Neural progenitor cell (in vitro differentiated cells): ENCODE data around the gene ADAM10.

DNA sequence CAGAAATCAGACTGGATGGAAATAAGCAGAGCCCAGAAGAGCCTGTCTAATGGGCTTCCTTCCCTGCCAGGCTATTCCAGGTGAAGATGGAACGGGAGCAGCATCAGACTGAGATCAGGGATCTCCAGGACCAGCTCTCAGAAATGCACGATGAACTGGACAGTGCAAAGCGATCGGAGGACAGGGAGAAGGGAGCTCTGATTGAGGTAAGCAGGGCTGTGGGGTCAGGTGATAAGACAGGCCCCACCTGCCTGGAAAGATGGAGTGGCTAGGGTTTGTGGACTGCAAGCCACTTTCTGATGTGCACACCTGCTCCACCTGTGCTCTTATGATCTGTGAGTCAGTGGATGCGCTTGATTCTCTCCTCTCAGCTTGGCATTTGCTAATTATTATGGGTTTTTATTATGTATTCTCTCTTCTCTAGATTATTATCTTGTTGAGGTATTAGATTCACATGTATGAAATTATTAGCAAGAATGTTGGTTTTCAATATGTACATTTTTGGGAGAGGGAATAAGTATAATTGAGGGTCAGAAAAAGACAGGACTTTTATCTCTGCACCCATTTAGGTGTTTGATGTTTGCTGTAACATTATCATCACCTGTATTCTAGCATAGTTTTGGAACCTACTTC lies 77.4 kb downstream of the CGNL1 start:
- RAMPAGE, long total RNA = no peak

DNA sequence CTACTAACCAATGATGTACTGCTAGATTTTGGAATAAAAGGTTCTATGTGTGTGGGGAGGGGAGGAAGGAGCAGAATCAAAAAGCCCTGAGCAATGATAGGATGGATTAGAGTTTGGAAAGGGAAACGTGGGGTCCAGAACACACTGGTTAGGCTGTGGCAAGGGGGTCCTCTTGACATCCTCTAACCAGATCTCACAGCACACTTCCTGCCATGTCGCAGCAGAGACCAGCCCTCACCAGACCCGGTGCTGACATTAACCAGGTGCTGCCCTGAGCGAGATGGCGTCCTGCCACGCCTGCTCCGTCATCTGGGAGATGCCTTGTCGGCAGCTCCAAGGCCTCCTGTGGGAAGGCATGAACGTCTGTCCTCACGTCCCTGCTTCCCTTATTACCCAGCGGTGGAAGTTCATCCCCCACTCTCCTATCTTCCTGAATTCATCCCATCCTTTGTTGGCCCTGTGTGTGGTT lies 29.5 kb upstream of the MYZAP start:
- RAMPAGE, long total RNA = no peak

DNA sequence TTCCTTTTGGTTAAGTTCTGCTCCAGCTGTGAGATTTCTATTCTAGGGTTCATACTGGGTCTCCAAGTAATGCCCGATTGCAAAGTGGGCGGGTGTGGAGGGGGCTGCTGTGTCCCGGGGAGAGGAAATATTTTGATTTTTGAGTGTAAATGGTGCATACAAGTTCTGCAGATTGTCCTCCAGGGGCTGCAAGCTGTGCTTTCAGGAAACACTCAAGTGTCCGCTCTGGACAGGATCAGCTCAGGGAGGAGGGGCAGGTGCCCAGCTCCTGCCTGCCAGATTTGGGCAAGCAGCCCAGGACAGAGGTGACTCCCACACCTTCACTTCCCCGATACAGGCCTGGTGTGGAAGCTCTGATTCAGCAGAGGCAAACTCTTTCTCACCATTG lies 142.8 kb downstream of the ALDH1A2 start:
- RAMPAGE, long total RNA = no peak

GRCh38 chr15:58095190-58095548 lies 29.7 kb upstream of the ALDH1A2 start:
- RAMPAGE, long total RNA = no peak

GRCh38 chr15:58139624-58140430 lies 1.6 kb downstream of the AQP9 start:
- RAMPAGE, long total RNA = no peak

- RAMPAGE, long total RNA = no peak
Measured at GRCh38 chr15:58147267-58147582, 9.0 kb downstream of the AQP9 start.

DNA sequence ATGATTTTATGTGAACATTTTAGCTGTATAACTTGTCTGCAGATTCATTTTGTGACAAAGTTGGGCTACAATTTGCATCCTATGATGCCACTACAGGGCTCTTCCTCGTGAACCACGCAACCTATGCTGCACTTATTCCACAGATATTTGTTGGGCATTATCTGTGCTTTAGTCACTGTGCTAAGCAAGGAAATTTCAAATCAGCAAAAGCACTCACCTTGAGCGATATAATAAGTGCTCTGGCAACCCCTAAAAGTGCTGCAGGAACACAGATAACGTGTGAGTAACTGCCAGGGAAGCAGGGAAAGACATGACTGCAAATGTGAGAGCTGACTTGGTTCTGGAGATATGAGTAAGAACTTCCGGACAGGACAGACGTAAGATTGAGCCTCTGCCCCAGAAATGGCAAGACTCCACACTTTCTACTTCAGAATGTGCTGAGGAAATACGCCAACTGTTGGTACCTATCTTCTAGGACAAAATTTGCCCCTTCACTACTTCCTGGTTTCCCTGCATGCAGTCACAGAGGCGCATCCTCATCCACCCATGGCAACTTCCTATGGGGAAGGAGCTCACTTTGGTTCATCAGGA lies 41.5 kb downstream of the AQP9 start:
- RAMPAGE, long total RNA = no peak

GRCh38 chr15:58458046-58458620 lies 26.3 kb downstream of the LIPC start:
- RAMPAGE, long total RNA = no peak

DNA sequence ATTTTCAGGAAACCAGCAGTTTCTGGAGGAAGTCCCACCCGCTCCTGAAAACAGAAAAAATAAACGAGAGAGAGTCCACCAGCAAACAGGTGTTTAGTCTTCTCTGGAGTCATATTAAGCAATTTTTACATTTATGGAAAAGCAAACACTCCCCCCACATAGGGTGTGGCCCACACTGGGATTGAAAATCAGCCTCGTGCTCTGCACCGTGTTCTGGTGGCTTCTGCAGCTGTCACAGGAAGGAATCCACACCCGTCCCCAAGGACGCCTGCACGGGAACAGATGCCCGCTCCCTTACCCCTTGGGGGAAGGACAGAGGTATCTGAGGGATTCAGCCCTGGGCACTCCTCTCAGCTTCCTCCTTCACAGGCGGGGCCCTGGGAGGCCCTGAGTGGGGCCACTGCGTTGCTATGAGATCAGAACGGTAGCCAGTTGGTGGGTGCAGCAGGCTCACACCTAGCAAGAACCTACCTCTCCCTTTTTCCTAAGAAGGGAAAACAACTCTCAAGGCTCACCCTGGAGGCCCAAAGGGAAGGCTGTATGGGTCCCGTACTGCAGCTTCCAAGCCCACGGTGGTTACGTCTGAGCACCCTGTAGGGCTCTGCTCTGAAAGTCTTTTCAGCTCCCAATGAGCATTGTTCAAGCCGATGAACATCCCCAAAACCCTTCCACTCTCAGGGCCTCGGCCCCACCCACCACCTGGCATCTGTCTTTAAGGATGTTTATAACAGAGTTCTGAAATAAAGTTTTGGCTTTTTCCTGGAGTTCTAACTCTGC lies 27.9 kb downstream of the LIPC start:
- RAMPAGE, long total RNA = no peak

- RAMPAGE, long total RNA = no peak
Measured at GRCh38 chr15:58476772-58477111, 45.0 kb downstream of the LIPC start.

DNA sequence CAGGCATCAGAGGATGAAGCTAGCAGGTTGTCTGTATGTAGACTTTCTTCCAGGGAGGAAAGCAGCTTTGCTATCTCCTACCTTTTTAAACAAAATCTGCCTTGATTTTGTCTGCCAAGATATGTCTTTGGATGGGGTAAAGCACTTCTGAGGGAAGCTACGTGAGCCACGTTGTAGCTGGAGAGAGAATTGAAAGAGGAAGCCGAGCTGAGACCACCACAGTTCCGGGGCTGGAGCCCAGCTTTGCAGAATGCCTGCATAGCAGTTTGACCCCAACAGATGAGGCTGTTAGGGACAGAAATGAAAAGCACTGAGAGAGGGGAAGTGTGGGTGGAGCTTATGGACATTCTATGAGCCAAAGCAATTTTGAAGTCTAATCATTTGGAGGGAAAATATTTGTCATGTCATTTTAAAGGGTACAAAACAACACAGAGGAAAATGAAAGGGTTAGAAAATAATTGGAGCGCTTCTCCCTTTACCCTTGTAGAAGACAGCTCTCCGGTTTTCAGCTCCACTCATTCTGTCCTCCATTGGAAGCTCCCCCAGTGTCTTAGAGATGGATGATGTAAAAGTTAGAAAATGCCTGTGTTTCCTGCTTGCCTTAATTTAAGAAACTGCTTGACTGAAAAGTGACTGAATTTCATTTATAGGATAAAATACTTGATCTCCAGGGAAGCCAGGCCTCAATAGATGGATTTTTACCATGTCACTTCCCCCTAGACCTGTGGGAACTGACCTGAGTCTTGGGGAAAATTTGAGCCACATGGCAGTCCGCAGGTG lies 45.5 kb downstream of the LIPC start:
- RAMPAGE, long total RNA = no peak

DNA sequence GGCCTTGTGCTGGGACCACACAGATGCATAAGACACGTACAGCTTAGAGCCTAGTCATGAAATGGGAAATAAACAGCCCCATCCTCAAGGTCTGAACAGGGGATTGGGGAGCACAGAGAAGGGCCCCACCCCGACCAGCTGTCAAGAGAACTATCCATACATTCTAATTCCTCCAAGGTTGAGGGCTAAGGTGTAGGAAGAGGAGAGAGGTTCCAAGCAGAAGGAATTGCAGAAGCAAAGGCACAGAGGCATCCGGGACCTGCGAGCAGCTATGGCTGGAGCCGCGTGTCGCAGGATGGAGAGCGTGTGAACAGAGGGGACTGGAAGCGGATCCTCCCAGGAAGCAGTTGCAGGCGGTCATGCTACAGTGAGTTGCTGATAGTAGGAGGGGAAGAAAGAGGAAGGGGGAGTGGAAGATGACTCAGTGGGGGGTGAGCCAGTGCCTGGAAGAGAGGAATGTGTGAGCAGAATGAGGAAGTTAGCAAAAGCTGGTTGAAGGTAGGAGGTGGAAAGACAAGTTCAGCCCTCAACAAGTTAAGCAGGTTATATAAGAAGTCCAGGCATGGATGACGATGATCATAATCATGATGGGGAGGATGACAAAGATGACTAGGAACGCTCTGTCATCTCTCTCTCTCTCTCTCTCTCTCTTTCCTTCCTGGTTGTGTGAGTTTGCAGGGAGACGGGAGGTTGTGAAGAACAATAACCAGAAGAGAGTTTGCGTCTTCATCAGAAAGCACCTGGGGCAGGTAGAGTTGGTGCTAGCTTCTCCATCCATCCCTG lies 89.7 kb downstream of the LIPC start:
- RAMPAGE, long total RNA = no peak

DNA sequence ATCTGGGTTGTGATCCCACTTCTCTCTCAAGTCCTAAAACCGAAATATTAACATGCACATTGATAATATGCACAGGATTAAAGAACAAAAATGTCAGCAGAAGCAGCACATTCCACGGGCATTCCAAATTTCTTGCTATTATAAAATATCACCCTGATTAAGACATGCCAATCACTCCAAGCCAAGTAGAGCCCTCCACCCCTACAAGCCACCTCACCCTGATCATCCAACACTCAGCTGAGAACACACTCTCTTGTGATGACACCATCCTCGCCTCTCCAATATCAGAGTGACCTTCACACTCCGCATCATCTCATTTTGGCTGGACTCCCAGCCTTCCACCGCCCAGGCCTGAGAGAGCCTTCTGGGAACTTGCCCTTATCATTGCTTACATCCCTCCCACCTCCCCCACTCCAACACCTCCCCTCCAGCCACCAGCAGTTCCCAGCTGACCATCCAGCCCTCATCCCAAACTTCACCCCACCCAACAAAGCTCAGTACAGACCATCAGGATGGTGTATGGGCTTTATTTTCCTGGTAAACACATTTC lies 114.8 kb downstream of the LIPC start:
- RAMPAGE, long total RNA = no peak

GRCh38 chr15:58749539-58750190 lies at the start of gene ADAM10:
TSS of gene ADAM10 (minus strand) at chr15:58749707.
- RAMPAGE, long total RNA = start-site peak on the minus strand at chr15:58749622-58749788, 194 and 293 reads in 2 replicates

- RAMPAGE, long total RNA = no peak
Measured at GRCh38 chr15:58833404-58834307, 62.6 kb downstream of the MINDY2 start.

GRCh38 chr15:58889313-58890039 lies 44.0 kb downstream of the SLTM start:
- RAMPAGE, long total RNA = no peak

DNA sequence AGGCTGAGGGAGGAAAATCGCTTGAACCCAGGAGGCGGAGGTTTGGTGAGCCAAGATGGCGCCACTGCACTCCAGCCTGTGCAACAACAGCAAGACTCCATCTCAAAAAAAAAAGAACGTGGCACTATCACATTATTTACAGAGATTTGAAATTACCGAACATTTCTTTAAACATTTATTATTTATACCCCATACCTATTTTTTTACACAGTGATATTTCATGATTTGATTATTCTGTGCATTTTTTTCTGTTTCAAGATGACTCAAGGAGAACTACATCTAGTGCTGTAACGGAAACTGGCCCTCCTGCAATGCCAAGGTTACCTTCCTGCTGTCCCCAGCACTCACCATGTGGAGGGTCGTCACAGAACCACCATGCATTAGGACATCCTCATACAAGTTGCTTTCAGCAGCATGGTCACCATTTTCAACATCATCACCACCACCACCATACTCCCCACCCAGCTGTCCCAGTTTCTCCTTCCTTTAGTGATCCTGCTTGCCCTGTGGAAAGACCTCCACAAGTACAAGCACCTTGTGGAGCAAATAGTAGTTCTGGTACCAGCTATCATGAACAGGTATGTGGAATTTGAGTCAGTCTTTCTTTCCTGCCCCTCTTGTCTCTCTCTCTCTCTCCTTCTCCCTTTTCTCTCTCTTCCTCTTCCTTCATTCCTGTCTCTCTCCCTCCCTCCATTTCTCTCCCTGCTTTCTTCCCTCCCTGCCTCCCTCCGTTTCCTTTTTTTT lies 38.3 kb upstream of the CCNB2 start:
- RAMPAGE, long total RNA = no peak

DNA sequence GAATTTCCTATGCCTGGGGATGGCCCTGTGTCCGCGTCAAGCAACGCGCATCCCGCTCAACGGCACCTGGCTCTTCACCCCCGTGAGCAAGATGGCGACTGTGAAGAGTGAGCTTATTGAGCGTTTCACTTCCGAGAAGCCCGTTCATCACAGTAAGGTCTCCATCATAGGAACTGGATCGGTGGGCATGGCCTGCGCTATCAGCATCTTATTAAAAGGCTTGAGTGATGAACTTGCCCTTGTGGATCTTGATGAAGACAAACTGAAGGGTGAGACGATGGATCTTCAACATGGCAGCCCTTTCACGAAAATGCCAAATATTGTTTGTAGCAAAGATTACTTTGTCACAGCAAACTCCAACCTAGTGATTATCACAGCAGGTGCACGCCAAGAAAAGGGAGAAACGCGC lies 358 bp downstream of the LDHAL6B start:
- RAMPAGE, long total RNA = no peak

DNA sequence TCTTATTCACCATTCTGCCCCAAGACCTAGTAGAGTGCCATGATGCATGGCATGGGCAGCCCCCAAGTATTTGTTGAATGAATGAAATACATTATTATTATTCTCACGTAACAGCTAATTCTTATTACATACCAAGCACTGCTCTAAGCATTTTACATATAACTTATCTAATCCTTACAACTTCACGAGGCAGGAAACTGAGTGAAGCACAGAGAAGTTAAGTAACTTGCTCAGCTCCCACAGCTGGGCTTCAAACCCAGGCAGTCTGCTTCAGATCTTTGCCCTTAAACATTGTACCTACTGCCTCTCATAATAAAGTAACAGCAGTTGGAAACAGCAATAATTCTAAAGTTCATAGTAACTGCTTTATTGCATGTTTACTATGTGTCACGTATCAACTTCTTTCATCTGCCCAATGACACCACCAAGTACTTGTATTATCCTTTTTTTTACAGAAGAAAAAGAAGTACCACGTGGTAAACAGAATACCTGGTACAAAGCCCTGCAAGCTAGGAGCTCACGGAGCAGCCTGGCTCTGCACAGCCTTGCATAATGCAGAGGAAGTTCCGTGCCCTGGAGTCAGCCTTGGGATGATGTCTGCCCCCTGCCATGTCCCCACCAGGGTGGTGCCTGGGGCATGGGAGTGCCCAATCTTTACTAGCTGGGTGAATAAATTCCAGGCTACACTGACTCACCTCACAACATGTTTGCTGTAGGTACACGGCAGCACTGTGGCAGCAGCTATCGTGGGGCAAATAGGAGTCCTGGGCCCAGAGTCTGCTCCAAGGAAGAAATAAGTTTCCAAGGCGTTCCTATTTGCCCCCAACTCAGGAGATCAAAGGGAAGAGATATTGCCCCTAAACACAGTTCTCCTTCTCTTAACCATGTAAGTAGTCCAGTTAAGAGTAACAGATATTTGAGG lies 77.1 kb downstream of the LDHAL6B start:
- RAMPAGE, long total RNA = no peak

DNA sequence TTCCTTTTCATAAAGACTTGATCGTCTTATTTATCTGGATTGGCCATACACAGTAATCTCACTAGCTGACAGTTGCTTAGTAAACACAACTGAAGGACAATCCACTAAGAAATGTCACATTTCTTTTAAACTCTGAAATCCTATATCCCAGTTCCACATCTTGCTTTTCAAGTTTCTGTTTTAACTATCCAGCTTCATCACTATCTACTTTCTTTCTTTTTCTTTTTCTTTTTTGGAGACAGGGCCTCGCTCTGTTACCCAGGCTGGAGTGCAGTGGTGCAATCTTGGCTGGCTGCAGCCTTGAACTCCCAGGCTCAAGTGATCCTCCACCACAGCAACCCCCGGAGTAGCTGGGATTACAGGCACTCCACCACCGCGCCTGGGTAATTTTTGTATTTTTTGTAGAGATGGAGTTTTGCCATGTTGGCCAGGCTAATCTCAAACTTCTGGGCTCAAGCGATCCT lies 39.6 kb downstream of the MYO1E start:
- RAMPAGE, long total RNA = no peak